ENCODE results near the genes GCFC2 and TCF7L1.

DNA sequence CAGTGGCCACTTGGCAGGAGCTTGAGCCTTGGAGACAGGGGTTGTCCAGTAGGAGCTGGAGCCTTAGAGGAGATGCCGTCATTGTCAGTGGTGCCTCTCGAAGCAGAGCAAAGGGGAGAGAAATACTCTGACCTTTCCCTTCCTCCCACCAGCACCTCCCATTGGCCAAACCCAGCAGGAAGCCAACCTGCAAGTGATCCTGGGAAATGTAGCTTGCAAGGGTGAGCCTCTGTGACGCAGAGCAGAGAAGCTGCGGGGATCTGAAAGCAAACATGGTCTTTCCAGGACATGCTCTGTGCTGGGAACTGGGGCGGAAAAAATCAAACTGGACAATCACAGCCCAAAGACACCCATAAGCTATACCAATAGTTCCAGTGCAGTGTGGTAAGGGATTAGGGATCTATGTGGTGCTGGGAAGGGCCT is 33.6 kb upstream of the MRPL19 start:
- PRO-cap: no peak

DNA sequence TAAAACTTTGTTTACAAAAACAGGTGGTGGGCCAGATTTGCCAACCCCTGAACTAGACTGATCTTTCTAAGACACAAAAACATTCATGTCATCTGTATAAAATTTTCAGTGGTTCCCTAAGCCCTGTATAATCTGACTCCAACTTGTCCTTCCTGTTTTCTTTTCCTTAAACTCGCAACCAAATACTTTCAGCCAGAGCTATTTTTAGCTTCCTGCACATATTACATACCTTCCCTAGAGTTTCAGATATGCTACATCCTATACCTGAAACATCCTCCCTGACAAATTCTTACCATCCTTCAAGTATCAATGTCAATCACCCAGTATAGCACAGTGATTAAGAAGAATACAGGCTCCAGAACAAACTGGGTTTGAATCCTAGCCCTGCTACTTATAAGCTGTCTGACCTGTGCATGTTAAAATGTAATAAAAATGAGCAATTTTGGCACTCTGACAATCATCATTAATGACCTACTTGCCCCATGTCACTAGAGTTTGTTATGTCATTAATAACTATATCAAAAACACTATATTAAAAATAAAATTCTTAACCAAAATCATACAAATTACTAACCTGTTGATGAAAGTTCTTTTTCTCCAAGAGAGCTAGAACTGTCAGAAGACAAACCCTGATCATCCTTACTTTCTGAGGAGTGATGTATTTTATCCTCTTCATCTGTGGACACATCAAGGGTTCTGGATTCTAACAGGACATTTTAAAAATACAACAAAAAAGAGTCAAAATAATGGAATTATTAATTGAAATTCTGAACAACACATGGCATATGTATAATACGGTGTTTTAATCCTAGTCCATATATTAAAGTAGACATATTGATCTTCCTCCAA is 4.5 kb downstream of the GCFC2 start:
- PRO-cap: no peak

- PRO-cap: bidirectional peak, plus-strand start at chr2:75710775, minus-strand start at chr2:75710915
These were observed at the start of gene GCFC2 for GRCh38 chr2:75710235-75711510. GCFC2 (minus strand) TSS chr2:75710915.

- PRO-cap: no peak
These were observed 297.3 kb upstream of the GCFC2 start for GRCh38 chr2:76007826-76008576.

- PRO-cap: unidirectional peak, plus-strand start at chr2:79832808
These were observed 319.6 kb downstream of the CTNNA2 start for GRCh38 chr2:79832265-79833072.

GRCh38 chr2:80305773-80306302 is 1.3 kb upstream of the LRRTM1 start:
- PRO-cap: no peak

DNA sequence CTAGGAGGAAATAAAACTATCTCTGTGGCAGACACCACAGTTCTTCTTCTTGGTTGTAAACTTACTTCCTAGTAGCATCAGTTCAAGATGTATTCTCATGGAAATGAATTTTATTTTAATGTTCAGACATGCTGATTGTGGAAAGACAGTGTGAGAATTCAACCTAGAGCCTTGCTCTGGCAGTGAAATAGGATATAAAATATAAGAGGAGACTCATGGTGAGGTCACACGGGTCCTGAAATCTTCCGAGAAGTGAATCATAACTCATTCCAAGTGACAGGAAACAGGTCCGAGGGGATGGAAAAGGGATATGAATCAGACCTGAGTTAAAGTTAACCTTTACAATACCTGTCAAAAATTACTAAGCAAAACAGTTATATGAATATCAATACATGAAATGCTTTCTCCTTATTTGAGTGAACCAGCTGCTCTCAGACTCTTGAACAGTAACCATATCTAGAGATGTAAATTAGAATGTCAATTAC is 185.2 kb upstream of the LRRTM1 start:
- PRO-cap: no peak

DNA sequence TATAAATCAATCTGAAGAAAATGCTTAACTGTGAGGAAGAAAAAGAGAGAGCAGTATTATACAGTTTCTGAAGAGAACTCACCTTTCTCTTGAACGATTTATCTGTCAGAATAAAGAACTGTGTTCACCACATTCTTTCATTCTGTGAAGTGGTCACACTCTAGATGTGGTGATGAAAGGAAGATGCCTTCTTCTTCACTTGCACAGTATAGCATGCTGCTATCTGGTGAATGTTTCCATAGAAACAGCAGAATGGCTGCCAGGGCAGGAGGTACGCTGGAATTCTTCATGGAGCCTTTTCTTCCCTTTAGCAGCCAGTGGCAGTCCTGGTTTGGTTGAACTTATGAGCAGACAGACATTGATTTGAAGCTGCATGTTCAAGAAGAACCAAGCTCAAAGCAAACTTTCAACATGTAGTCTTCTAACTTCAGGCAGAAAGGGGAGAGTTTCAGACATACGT is 1157.8 kb upstream of the LRRTM1 start:
- PRO-cap: no peak

DNA sequence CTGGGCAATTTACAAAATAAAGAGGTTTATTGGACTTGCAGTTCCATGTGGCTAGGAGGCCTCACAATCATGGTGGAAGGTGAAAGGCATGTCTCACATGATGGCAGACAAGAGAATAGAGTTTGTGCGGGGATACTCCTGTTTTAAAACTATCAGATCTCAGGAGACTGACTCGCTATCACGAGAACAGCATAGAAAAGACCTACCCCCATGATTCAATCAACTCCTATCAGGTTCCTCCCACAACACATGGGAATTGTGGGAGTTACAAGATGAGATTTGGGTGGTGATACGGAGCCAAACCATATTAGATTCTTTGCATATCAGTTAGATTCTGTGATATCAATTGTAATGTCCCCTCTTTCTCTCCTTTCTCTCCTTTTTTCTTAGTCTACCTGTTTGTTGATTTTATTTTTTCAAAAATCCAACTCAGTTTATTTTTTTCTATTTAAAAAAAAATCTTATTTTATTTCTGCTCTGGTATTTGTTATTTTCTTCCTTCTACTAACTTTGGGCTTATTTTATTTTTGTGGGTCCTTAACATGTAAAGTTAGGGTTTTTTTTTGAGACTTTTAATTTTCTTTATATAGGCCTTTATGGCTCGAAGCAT is 1178.8 kb upstream of the LRRTM1 start:
- PRO-cap: no peak

DNA sequence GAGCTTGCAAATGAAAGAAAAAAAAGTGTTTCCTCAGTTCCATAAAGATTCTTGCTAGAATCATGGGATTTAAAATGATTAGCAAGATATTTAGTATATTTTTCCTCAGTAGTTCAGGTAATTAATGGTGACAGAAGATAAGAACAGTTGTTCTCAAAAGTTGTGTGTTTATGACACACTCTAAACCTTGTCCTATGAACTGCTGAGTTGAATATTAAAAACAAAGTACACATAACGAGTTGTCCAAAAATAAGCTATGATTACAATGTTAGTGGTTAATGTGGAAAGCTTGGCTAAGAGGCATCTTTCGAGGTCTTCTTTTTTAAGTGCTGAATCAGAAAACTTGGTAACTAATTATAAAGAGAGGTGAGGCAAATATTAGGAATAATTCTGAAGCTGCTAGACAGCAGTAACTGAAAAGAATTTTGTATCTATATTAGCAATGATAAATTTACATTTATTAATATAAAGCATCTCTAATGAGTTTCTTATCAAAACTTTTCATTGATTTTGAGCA is 1088.7 kb downstream of the SUCLG1 start:
- PRO-cap: no peak

DNA sequence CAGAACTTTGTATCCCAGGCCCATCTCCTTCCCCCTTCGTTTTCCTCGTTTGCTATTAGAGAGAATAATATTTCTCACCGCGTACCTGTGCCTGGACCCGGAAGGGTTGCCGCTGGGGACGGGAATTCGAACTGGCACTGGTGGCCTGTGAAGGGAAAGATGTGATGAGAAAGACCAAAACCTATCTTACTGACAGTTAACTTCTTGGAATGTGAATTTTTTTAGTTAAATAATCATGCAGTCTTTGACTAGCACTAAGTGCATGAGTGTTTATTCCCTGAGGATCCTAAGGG is 558 bp upstream of the SUCLG1 start:
- PRO-cap: no peak

DNA sequence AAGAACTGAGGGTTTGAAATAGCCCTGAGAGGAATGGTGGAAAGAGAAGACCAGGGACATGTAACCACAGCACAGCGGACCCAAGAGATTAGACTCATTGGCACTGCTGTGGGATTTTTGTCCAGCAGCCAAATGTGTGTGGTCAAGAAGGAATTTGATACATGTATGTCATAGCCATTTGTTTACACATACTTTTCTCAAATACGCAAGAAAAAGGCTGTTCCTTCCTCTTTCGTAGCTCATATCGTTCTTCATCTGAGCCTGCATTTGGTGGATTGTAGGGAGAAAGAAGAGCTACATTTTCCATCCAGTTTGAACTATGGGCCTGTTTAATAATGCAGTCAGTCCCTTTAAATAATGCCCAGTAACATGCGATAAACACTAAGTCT is 73.7 kb downstream of the TRABD2A start:
- PRO-cap: no peak

DNA sequence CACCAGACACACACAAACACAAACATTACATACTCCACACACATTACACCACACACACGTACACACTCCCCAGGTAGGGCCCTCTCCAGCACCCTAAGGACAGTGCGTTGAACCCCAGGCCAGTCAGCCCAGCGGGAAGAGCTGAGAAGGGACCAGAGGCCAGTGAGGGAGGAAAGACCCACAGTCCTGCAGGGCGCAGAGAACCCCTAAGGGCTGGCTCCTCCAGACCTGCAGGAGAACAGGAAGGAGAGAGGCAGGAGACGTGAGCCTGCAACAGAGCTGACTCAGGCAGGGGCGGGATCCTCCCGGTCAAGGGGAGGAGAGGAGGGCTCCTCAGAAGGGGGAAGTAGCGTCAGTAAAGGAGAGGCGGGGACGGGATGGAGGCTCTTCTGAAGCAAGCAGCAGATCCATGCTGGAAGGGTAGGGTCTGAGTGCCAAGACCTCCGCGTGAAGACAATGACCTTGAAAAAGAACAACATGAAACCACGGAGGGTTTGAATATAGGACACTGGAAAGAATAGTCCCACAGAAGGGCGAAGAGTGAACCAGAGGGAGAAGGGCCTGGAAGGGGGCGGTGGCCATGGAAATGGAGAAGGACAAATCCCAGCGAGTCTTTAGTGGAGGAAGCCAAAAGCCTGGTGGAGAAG is 50.8 kb downstream of the TRABD2A start:
- PRO-cap: no peak

DNA sequence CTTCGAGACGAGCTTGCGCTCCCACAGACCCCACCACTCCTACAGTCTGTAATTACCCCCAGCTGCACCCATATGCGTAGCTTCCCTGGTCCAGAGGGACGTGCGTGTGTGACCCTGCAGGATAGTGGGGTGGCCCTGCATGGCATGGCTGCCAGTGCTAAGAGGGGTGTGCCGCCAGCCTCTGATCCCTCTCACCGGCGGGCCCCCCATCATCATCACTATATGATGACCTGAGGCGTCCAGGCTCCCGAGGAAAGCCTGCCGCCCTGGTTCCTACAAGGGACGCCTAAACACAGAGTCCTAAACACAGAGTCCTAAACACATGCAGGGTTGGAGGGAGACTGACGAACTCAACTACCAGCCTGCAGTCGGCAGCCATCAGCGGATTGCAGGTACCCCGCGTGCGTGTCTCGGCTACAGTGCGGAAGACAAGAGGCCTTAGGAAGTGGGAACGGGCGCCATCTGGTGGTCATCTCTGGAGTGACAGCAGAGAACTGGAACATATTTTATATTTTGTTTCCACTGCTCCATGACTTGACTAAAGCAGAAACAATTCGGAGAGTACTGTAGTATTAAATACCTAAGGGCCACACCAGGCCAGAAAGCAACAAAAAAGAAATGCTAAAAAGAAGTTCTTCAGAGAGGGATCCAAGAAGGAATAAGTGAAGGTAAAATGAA is 21.4 kb downstream of the TMSB10 start:
- PRO-cap: unidirectional peak, minus-strand start at position 390 of the sequence

- PRO-cap: bidirectional peak, plus-strand start at chr2:85133414, minus-strand start at chr2:85133297; unidirectional peak, plus-strand start at chr2:85133911
These were observed at the start of gene TCF7L1 for GRCh38 chr2:85133186-85134246. TCF7L1 (plus strand) TSS chr2:85133392.

GRCh38 chr2:85140352-85140982 is 7.3 kb downstream of the TCF7L1 start:
- PRO-cap: no peak

DNA sequence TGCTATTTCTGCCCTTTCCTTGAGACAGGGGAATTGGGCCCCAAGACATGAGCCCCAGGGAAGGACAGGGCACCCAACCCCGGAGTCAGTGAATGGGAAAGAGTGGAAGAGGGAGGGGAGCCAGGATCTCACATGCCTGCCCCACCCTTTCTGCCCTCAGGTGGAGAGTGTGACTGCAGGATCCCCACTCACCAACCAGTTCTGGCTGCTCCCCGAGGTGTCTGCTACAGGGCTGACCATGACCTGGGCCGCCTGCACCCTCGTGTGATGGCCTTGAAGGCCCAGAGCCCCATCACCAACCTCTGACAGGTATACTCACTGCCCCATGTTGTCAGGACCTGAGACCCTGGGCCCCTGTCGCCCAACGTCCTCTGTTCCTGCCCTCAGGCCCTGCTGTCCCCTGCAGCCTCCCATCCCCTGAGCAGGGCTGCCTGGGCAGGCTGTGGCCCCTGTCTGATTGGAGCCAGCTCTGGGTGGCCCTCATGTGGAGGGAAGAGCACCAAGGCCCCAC is 11.9 kb downstream of the TGOLN2 start:
- PRO-cap: no peak

DNA sequence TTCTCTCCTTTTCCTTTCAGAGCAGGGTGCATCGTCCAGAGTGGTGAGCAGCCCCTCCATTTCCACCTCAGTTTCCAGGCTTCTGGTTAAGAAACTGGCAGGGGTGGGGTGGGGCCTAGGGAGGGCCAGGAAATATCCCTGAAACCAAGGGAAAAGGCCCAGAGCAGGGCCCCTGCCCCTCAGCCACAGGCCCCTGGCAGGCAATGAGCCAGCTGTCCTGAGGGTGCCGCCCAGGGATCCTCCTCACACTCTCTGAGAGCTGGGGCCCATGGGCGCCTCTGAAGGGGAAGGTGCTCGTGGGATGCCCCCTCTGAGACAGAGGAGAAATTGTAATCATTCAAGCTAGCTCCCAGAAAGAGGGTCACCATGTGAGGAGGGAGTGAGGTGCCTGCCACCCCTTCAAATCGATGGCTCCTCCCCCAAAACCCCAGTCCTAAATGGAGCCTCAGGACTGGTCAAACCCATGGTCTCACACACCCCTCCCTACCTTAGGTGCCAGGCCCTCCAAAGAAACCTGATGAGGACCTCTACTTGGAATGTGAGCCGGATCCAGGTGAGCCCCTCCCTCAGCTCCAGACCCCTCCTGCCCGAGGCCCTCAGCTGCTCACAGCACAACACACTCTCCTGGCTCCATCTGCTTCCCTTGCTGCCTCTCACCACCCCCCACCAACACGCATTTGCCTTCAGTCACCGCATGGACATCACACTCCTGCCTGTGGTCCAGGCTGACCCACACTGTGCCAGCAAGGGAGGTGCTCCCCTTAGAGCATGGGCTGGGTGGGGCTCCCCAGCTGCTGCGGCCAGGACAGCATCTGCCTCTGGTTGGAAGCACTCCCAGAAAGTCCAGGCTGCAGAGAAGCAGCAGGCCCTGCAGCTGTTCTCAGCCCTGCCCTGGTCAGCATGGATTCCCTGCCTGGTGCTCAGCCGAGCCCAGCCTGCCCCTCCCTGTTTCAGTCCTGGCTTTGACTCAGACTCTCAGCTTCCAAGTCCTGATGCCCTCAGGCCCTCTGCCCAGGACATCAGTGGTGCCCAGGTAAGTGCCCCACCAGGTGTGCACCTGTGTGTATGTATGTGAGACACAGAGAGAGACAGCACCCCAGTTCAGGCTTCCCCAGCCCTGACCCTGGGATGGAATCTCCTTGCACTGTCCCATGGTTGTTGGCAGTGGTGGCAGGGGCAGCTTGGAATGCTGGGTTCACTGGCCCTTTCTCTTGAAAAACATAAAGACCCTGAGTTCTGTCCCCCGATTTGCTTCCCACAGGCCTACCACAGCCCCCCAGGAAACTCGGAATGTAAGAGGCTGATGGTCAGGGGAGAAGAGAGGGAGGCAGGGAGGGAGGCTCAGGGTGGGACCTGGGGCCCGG is 15.0 kb downstream of the SH2D6 start:
- PRO-cap: no peak

- PRO-cap: no peak
These were observed 49.9 kb downstream of the SH2D6 start for GRCh38 chr2:85468243-85469078.

DNA sequence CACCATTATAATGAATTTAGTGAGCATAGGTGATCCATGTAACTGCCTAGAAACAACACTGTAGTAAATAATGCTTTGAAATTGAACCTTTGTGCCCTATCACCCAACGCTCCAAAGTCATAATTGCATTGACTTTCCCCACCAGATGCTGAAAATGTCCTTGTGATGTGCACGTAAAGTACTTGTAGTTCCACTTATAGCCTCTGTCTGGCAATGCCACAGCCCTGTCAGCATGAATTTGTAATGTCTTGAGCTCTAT is 4.9 kb downstream of the MAT2A start:
- PRO-cap: no peak